ENCODE data around the genes DZIP1L, FOXL2, PRR23C and RBP2.

DNA sequence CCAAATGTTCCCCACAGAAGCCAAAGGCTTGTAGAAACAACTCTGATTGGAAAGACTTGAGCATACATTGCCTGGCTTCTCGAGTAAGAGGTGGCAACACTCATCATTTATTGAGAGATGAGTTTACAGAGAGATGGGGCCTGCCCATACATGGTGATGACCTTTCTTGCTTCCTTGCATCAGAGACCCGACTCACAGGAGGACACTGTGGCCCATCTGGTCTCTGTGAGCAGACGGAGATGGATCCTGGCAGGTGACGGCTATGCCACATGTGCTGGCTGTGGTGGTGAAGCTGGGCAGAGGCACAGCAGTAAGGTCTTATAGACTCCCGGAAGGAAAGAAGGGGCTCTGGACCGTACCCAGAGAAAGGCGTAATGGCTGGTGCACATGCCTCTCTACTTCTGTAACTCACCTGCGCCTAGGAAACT lies 44.5 kb upstream of the KY start:
- PRO-cap = unidirectional peak, plus-strand start at position 232 of the sequence

- PRO-cap = no peak
These were observed 526.2 kb upstream of the PPP2R3A start for GRCh38 chr3:135439110-135439919.

DNA sequence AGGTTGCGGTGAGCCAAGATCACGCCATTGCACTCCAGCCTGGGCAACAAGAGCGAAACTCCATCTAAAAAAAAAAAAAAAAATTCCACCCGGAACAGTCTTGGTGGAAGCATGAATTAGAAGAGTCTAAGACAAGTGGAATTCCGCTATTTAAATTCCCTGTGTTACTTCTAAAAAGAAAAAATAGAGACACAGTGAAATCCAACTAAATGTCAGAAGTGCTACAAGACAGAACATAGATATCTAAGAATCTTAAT lies 3.7 kb upstream of the IL20RB start:
- PRO-cap = no peak

DNA sequence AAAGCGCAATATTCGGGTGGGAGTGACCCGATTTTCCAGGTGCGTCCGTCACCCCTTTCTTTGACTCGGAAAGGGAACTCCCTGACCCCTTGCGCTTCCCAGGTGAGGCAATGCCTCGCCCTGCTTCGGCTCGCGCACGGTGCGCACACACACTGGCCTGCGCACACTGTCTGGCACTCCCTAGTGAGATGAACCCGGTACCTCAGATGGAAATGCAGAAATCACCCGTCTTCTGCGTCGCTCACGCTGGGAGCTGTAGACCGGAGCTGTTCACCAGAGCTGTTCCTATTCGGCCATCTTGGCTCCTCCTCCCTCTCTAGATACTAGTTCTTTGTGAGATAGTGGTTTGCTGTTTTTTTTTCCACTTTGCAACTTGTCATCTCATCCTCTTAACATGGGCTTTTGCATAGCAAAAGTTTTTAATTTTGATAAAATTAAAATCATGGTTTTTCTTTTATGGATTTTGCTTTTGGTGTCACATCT lies 11.7 kb downstream of the IL20RB start:
- PRO-cap = no peak

- PRO-cap = no peak
These were observed 21.9 kb downstream of the CLDN18 start for GRCh38 chr3:138031737-138032417.

GRCh38 chr3:138114922-138116067 lies at the start of gene DZIP1L:
Gene DZIP1L, minus strand, starts transcription at chr3:138115608.
- PRO-cap = bidirectional peak, plus-strand start at chr3:138115129, minus-strand start at chr3:138115091; bidirectional peak, plus-strand start at chr3:138115497, minus-strand start at chr3:138115608; bidirectional peak, plus-strand start at chr3:138115951, minus-strand start at chr3:138115799

DNA sequence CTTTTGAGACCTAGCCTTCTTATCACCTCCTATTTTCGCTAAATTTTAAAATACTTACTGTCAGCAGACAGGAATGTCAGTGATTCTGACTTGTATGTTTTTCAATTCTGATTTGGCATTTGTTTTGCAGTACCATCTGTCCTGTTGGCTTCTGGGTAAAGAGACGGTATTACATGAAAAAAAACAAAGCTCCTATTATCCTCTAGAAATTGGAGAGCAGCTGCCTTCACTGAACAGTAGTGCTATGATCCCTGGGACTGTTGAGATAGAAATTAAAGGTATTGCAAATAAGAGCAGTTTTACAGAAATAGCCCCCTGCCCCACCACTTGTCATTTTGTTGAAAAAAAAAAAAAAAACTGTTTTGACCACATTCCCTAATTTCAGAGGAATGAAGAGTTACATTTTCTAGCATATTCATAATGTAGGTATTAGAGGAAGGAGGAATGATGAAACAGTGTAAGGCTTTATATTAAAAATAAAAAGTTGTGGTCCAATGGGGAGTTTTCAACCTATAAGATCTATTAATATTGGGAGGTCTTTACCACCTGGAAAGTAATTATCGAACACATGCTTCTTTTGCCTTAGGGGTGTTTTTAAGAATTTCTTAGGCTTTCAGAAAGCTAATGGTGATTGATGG lies 8.5 kb downstream of the ARMC8 start:
- PRO-cap = no peak

DNA sequence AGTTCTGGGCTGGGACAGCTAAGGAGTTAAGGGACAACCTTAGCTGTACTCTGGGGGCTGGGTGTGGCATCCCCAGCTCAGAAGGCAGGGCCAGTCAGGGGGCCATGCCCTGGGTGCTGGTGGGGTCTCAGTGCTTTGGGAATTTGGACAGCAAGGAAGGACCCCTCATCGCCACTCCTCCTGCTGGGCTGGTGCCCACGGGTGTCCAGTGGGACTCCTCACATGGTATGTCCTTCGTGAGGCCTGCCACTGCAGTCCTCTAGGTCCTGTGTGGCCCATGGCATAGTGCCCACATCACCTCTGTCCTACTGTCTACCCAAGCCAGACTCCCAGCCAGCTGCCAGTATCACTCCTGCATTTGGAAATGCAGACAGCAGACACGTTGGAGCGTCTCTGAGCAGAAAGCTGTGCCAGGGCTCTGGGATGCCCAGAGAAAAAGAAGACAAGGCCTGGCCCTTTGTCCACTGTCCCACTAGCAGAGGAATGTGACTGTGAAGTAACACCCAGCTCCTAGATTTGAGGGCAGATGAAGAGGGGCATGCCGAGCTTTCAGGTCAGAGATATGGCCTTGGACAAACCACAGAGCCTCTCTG lies 12.1 kb downstream of the MRAS start:
- PRO-cap = no peak

DNA sequence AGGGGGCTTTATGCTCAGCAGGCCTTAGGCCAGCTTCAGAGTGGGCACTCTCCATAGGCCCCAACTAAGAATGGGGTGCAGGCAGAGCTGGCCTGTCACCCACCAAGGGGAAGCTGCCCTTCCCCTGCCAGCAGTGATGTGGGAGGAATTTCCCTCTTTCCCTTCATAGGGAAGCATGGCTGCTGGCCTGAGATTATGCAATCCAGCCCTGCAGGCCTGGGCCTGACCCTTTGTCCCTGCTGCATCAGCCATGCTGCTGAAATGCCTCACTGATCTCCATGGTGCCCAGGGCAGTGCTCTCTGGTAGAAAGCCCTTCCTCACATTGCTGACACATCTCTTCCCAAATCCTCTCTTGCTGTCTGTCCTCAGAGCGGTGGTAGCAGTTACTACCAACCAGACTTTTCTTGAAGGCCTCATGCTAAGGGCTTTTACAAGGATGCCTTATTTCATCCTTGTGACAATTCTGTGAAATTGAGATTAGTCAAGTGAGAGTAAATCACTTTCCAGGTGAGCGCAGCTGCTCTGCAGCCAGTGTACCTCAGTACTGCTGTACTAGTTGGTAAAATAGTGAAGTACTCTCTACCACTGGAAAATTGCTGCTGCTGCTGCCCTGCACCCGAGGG lies 33.7 kb downstream of the MRAS start:
- PRO-cap = no peak

- PRO-cap = no peak
These were observed 35.6 kb upstream of the ESYT3 start for GRCh38 chr3:138398706-138399252.

GRCh38 chr3:138688804-138689430 lies 80.3 kb downstream of the FAIM start:
- PRO-cap = no peak

DNA sequence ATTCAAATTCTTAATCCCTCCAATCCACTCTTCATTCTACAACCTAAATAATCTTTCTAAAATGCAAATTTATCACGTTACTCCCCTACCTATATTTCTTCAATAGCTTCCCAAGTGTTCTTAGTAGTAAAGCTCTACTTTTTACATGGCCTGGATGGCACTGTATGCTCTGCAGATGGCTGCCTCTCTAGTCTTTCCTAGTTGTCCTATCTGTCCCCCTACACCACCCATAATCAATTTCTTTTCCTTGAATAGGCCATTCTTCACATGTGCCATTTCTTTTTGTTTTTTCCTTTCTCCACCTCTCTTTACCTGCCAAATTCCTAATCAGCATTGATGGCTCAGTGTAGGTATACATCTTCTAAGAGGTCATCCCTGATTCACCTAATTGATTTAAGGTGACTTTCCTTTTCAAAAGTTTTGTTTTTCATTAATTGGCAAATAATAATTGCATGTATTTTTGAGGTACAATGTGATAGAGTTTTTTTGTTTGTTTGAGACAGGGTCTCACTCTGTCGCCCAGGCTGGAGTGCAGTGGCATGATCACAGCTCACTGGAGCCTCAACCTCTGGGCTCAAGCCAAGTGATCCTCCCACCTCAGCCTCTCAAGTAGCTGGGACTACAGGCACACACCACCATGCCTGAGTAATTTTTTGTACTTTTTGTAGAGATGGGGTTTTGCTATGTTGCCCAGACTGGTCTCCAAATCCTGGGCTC lies 85.2 kb downstream of the PIK3CB start:
- PRO-cap = no peak

GRCh38 chr3:138845031-138845550 lies 10.4 kb upstream of the PIK3CB start:
- PRO-cap = no peak

- PRO-cap = bidirectional peak, plus-strand start at chr3:138947291, minus-strand start at chr3:138947085
These were observed at the start of gene FOXL2 for GRCh38 chr3:138946616-138947534. Gene FOXL2, minus strand, starts transcription at chr3:138947137.

DNA sequence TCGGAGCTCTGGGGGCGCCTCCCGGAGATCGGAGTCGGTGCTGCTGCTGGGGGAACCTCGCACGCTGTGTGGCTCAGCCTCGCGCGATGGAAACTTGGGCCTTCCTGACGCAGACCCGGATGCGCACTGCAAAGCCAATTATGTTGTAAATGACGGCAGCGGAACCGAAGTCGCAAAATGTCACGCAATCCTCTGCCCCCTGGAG lies at the start of gene PRR23C:
Gene PRR23C (minus strand): TSS at position 145 of the 205 bp plus-strand sequence.
- PRO-cap = no peak

- PRO-cap = no peak
These were observed at the start of gene RBP2 for GRCh38 chr3:139476398-139476756. Gene RBP2, minus strand, starts transcription at chr3:139476516.

- PRO-cap = no peak
These were observed 1.2 kb downstream of the RBP1 start for GRCh38 chr3:139538381-139538721.

- PRO-cap = no peak
These were observed 99.2 kb upstream of the CLSTN2 start for GRCh38 chr3:139835919-139836118.

DNA sequence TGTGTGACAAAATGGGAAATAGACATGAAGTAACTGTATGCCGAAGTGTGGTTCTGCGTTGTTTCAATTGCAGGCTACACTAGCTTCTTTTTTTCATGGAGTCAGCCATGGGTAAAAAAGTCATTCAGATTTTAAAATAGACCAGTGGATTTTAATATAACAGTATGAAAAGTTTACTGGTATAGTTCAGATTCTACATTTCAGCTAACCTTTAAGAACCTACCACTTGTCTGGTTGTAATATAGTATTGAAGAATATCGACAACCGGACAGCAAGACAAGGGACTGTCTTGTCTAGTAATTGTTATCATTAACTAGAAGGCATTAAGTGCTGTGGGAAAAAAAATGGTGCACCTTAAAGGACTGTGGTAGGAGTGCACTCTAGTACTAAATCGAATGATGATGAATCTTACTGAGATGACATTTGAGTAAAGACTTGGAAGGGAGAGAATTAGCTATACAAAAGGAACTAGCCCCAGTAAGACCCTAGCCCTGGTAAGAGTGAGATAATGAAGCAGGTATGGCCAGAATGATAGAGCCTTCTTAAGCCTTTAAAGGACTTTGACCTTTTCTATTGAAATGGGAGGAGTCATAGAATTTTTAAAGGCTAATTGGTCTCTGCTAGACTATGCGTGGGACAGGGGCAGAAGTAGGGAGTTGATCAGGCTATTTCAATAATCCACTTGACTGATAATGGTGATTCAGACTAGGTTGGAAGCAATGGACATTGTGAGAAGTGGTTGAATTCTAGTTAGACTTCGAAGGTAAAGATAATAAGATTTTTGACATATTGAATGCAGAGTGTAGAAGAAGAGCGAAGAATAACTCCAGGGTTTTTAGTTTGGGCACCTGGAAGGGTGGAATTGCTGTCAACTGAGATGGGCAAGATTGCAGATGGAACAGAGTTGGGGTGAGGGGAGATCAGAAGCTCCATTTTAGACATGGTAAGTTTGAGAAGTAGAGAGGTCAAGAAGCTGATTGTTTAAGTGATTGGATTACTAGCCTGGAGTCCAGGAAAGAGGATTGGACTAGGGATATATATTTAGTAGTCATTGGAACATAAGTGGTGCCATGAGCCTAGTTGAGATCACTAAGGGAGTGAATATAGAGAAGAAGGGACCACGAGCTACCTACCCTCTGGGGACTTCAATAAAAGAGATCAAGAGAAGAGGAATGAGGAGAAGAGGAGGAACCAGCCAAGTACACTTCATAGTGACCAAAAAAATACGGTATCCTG lies 4.6 kb downstream of the SLC25A36 start:
- PRO-cap = no peak

- PRO-cap = no peak
These were observed 670 bp upstream of the SPSB4 start for GRCh38 chr3:141050392-141050961.